Bronchial lymph node (tissue), 1 donor: ENCODE measurements around a stretch of chr20.

DNA sequence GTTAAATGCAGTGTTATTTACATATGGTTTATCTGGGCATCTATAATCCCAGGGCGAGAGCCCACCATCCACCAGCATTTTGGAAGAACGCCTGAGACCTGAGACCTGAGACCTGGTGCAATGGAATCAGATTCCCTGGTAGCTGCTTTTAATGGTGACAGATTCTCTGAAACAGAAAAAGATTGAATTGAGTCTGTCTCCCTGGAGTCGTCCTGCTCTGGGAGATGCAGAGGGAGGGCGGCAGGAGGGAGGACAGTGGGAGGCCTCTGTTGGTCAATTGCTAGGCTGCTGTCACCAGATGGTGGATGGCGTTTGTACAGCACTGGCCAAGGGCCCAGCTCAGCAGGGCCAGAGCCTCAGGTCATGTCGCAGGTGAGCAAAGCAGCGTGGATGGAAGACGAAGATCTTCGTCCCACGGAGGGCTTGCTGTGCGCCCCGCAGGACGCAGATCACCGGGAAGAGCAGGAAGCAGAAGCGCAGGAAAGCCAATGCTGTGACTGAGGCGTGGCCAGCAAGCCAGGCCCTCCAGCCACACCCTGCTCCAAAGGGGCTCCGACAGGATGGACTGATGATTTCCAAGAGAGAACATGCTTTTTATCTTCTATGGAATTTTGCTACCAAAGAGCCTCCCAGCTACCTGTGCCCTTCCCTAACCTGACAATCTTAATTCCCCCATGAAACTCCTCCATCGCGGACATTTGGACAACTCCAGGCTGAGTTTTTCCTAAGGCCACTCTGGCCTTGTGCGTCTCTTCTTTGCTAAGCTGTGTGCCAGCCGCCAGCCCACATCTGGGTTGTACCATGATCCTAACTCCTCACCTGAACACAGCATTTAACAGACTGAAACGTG, 3.6 kb upstream of the SLCO4A1 start:
- PRO-cap: no peak

DNA sequence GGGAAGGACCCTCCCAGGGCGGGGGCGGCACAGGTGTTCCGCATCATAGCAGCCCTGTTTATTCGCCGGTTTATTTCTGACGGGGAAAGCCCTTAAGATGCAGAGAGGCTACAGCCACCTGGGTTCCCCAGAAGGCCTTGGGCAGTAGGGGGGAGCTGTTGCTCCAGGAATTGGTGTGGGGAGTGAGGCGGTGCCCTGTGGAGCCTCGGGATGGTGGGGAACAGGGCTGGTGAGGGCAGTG, 13.0 kb downstream of the SLCO4A1 start:
- PRO-cap: unidirectional peak, plus-strand start at position 130 of the sequence

DNA sequence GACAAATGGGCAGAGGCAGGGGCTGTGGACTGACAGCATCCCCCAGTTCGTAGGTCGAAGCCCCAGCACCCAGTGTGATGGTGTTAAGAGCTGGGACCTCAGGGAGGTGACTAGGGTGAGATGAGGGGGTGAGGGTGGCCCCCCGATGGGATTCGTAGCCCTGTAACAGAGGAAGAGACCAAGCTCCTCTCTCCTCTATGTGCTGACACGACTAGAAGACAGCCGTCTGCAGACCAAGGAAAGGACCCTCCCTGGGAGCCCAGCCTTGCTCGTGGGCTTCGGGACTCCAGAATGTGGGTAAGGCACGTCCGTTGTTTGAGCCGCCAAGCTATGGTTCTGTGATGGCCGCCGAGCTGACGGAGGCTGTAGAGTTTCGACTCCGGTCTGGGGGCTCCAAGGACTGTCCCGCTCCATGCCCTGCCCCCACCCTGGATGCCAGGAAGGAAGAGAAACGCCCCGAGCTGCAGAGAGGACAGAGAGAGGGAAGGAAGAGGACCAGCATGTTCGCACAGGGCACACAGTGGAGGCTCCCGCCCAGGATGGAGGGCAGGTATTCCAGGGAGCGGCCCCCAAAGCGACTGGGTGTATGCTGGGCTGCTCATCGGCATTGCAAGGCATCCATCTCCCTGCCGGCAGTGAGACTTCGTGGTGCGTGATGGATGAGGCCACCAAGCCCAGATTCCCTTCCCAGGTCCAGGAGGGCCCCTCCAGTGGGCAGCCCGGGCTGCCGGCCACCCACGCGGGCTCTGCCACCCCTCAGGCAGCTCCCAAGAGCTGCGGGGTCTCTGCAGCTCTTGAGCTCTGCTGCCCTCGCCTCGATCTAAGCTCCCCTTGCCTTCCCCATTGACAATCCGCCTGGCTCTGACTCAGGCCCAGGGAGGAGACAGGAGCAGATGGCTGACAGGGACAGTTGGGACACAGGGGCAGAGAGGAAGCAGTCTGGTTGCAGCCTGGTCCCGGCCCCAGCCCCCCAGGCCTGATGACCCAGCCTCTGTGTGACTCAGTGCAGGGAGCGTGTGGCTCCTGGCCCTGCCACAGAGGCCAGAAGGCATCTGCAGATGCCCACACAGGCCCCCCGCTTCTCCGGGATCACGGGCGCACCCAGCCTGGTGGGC, 32.7 kb downstream of the SLCO4A1 start:
- PRO-cap: no peak

DNA sequence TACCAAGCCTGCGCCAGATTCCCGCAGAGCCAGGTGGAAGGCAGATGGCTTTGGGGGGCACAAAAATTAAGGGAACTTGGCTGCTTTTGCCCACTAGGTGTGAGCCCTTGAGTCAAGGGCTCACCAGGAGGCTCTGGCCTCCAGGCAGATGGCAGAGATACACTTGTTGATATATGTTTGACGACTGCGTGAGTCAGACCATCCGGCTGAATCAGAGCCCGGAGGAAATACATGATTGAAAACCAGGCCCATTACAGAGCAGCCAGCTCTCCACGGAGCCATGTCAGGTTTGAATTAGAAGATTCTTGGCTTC, 5.2 kb upstream of the NTSR1 start:
- PRO-cap: no peak

GRCh38 chr20:62716174-62716692, 7.6 kb downstream of the NTSR1 start:
- PRO-cap: no peak

- PRO-cap: unidirectional peak, plus-strand start at chr20:62739796; unidirectional peak, plus-strand start at chr20:62739850
Observed at GRCh38 chr20:62739556-62739994, 30.9 kb downstream of the NTSR1 start.

- PRO-cap: unidirectional peak, minus-strand start at chr20:62761455
Observed at GRCh38 chr20:62761370-62761607, 35.0 kb upstream of the MRGBP start.

DNA sequence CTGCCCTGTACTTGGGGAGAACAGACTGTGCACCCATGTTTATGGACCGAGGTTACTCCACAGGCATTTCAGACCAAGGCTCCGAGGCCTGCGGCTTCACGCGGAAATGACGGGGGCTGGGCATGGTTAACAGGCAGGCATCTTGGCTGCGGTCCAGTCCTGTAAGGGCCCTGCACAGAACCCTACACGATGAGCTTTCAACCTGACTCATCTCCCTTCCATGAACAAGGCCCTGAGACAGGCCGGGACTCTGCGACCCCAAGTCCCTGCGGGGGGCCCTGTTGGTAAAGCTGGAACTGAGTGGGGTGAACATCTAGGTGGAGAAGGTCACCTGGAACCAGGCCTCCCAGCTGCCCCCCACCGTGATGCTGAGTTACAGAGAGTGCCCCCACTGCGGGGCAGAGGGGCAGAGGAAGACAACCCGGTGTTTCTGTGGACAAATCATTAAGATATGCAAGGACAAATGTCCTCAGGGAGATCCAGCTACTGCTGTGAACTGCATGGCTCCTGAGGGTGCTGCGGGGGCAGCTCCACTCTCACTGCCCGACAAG, 26.0 kb upstream of the TCFL5 start:
- PRO-cap: no peak

GRCh38 chr20:62914836-62915501, 11.3 kb downstream of the DIDO1 start:
- PRO-cap: no peak

DNA sequence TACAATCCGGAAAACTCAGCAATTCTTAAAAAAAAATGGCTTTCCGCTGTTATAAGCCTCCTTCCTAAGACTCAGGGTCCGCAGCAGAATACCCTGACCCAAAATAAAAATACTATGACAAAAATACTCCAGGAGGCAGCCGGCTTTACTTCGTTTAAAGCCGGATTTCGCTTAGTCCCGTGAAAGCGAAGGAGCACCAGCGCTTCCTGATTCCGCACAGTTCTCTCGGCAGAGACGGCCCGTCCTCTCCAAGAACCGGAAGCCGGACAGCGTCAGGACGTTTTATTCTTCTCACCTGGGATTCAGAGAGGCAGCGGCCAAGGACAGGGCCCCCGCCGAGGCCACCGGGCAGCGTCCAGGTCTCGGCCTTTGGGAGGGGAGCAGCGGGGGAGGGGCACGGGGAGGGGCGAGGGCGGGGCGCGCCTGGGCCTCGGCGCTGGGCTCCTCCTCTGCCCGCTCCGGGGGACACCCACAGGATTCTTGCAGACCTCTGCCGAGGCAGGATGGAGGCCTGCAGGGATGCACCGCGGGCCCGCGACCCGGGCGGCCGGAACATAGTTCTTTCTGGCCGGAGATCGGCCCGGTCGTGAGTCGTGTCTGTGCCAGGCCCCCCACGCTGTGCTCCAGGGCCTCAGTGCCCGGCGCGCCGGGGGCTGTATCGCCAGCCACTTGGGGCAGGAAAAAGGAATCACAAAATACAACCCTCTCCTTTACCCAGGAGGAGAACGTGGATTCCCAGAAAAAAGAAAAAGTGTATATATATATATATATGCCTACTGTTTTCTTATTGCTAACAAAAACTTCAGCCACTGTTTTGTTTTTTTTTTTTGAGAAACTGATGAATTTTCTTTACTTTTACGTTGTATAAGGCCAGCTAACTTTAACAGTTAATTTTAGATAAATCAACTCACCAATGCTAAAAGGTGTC, 2.9 kb upstream of the DIDO1 start:
- PRO-cap: bidirectional peak, plus-strand start at position 493 of the sequence, minus-strand start at position 257 of the sequence

GRCh38 chr20:62934329-62935636, 3.2 kb upstream of the GID8 start:
- PRO-cap: no peak

DNA sequence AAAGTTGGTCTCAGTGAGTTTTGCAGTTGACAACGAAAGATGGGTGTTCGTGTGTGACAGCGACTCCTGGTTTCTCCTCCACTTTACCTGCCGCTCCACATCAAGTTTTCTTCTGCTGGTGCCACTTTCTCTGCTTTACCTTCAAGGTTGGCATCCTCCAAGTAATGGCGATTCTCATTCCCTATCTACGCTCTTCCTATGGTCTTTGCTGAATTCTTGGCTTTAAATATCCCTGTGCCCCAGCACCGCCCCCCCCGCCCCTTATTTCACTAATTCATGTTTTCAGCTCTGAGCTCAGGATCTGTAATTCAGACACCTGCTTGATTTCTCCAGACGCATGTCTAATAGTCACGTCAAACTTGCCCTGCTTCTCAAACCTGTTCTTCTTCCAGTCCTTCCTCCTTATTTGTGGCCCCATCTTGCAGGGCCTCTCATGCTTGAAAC, 1.2 kb downstream of the GID8 start:
- PRO-cap: no peak

GRCh38 chr20:62946729-62946951, 5.9 kb upstream of the SLC17A9 start:
- PRO-cap: no peak

DNA sequence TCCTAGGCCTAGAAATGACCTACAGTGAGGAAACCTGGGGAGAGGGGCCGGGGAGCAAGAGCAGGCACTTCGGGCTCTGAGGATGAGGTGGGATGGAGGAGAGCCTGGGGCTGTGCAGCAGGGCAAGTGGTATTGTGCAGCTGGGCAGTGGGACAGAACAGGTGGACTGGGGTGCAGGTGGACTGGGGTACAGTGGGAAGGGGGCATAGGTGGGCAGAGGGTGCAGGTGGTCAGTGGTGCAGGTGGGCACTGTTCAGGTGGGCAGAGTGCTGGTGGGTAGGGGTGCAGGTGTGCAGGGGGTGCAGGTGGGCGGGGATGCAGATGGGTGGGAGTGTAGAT, 20.6 kb downstream of the BHLHE23 start:
- PRO-cap: no peak

DNA sequence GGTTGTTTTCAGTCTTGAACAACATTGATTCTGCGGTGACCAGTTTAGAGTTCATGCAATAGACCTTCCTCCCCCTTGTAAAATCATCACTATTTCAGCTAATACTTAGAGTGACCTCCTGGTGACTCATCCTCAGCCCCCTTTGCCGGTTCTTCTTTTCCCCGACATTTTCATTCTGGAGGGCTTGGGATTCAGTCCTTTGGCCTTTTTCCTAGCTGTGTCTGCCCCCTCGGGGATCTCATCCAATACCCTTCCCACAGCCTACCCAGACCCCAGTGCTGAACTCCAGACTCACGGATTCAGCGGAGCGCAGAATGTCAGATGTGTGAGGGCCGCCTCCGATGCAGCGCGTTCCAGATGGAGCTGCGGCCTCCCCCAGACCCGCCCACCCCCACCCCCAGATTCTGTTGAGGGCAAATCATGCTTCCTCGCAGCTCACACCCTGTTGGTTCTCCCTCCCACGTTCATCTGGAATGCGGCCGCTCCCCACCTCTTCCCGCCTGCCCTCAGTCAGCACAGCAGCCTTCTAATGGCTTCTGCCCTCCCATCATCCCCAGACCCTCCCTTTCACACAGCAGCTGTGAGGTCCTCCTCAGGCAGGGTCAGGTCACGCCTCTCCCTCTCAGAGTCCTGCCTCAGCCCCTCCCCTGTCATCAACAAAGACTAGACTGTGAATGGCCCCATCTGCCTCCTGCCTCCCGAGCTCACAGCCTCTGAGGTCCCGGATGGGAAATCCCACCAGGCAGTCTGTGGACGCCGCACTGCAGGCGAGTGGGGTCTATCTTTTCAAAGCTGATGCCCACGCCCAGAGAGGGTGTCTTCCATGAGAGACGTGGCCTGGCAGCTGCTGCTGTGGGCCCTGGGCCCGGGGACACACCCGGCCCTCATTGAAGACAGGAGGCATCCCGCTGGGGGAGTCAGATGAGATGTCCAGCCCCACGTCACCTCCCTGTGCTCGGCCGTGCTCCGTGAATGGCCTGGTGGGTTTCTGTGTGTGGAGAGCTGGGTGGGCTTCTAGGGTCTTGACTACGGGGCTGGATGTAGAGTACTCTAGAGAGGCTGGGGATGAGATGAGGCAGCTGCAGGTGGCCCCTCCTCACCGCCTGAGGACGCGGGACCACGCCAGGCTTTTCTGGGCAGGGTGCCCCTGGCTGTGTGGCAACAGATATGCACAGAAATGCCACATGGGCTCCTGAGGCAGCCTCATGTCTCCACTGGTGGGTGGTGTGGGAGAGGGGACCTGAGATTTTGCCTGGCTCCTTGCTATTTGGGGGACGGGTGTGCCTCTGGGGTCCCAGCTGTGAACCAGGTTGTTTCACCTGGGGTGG, 8.0 kb upstream of the BHLHE23 start:
- PRO-cap: no peak

- PRO-cap: no peak
Observed at GRCh38 chr20:63101647-63102968, 95.3 kb upstream of the BHLHE23 start.

- PRO-cap: no peak
Observed at GRCh38 chr20:63176286-63176802, 39.6 kb downstream of the YTHDF1 start.

GRCh38 chr20:63194152-63194599, 21.8 kb downstream of the YTHDF1 start:
- PRO-cap: no peak

DNA sequence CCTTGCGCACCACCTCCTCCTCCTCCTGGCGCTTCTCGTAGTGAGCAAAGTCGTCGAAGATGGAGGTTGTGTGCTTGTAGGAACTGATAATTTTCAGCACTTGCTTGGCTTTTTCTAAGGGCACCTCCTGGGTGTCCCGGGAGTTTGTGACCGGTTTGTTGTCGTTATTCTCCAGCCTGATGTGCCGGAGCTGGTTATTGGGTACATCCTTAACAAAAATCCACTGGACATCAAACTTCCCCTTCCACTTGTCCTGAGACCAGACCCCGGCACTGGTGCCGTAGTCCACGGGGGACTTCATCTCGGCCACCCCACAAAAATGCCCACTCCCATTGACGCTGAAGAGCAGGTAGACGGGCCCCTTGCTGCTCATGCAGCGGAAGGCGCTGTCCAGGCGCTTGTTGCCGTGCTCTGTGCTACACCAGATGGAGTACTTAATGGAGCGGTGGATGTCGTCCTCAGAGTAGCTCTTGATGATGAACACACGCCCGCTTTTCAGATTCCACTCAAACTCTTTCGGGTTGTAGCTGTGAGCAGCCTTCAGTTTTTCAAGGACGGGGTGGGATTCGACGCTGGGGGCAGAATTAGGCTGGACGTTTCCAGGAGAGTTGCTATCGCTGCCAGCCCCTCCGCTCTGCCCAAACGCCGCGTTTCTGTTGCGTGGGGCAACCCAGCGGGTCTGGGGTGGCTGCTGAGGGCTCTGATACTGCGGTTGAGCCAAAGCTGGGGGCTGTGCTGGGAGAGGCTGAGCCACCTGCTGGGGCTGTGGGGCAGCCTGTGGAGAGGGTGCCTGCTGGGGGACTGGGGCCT, 13.4 kb downstream of the YTHDF1 start:
- PRO-cap: no peak

GRCh38 chr20:63216641-63217307, 843 bp upstream of the YTHDF1 start:
- PRO-cap: no peak